Neuron (in vitro differentiated cells): ENCODE results near the genes NFKB1, SLC9B1, TACR3 and CXXC4.

DNA sequence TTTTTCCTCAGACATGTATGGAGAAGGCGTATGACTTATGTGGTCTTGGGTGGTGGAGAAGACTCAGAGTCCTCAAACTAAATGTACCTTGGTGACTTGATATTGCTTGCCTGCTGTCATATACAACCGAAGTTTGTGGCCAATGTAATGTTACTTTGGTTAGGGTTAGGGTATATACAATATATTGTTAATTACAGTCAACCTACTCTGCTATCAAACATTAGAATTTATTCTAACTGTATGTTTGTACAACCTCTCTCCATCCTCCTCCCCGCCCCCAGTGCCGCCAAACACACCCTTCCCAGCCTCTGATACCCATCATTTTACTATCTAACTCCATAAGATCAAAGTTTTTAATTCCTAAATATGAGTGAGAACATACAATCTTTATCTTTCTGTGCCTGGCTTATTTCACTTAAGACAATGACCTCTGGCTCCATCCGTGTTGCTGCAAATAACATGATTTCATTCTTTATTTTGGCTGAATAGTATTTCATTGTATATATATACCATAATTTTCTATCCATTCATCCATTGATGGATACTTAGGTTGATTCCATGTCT lies 26.7 kb upstream of the DDIT4L start:
- PRO-cap = no peak

DNA sequence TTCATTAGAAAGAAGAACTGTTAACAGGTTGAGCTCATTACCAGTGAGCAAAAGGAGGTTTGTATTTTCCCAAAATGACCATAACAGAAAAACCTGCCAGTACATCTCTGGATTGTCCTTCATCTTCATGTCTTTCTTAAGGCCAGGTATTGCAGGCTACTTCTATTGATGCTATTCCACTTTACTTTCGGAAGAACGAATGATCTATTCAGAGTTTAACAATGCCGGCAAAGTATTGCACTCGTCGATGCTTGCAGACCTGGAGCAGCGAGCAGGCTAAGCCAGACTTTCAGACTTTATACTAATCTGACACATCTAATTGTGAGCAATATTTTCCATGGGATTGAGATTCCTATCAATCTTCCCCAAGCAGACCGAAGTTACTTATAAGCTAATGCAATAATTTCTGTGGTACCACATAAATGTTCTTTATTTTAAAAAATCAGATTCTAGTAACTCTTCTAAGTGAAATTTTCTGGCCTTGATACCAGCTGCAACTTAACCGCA lies 1.6 kb downstream of the EMCN start:
- PRO-cap = no peak

GRCh38 chr4:101287205-101287872 lies 60.0 kb downstream of the PPP3CA start:
- PRO-cap = no peak

GRCh38 chr4:101290308-101290905 lies 56.9 kb downstream of the PPP3CA start:
- PRO-cap = no peak

DNA sequence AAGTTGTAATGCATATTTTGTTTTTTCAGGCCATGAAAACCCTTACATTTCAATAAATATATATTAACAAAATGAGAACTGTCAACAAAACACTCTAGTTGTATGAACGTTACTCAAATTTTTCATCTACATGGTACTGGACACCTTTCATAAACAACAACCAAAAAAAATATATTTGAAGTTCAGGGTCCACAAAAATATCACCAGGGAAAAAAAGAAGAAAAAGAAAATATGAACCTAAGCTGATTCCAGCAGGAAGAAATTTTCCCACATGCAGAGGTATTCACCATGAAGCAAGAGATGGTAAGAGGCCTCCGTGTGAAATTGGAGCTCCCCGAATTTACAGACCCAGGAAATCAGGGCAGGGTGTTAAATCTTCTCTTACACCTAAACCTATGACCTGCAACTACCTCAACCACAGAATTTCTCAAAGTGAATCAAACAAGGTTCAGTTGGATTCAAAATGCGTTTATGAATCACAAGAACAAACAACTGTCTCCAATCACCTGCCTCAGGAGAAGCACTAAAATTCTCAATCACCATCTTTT lies 19.5 kb downstream of the PPP3CA start:
- PRO-cap = no peak

- PRO-cap = no peak
Observed at GRCh38 chr4:101651755-101652219, 138.7 kb upstream of the BANK1 start.

GRCh38 chr4:102500735-102501466 lies at the start of gene NFKB1:
Gene NFKB1, plus strand, starts transcription at chr4:102501359.
- PRO-cap = bidirectional peak, plus-strand start at chr4:102500955, minus-strand start at chr4:102501000; bidirectional peak, plus-strand start at chr4:102501082, minus-strand start at chr4:102501109

- PRO-cap = no peak
Observed at GRCh38 chr4:102597317-102597789, 96.2 kb downstream of the NFKB1 start.

DNA sequence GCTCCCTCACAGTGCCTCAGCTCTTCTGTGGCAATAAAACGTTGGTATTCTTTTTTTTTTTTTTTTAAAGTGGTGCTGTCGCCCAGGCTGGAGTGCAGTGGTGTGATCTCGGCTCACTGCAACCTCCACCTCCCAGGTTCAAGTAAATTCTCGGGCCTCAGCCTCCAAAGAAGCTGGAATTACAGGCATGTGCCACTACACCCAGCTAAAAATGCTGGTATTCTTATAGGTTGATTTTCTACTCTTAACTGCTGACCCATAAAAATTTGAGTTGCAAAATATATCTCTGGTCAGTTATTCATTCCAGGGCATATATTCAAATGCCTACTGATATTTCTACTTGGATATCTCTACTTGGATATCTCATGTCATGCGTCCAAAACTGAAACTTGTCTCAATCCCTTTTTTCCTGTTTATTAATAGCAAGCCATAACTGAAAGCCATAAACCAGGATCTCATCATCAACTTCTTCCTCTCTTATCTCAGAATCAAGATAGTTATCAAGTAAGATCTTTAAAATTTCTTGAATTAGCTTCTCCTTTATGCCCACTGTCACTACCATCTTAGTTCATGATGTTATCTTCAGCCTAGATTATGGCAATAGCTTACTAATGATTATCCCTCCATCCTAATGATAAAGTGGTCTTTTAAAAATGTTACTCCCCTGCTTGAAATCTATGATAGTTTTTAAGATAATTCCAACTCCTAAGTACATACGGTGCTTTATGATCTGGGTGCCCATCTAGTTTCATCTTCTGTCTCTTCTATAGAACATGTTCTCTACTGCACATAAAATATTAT lies 21.7 kb downstream of the UBE2D3 start:
- PRO-cap = no peak

GRCh38 chr4:102817485-102817965 lies 9.8 kb downstream of the UBE2D3 start:
- PRO-cap = no peak

GRCh38 chr4:103019355-103020303 lies at the start of gene SLC9B1:
Gene SLC9B1, minus strand, starts transcription at chr4:103019705.
- PRO-cap = bidirectional peak, plus-strand start at chr4:103019776, minus-strand start at chr4:103019705

DNA sequence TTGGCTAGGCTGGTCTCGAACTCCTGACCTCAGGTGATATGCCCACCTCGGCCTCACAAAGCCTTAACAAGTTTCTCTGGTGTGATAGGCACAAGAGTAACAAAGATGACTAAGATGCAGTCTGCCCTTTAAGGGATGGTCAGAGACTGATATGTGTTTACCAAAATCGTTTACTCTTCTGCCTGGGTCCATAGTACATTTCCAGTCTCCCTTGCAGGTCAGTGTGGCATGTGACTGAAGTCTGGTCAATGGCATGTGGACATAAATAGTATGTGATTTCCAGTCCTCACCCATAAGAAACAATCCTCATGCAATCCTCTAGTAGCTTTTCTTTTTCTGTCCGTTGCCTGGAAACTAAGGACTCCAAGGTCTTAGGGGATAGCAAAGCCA lies 1.2 kb downstream of the SLC9B2 start:
- PRO-cap = no peak

DNA sequence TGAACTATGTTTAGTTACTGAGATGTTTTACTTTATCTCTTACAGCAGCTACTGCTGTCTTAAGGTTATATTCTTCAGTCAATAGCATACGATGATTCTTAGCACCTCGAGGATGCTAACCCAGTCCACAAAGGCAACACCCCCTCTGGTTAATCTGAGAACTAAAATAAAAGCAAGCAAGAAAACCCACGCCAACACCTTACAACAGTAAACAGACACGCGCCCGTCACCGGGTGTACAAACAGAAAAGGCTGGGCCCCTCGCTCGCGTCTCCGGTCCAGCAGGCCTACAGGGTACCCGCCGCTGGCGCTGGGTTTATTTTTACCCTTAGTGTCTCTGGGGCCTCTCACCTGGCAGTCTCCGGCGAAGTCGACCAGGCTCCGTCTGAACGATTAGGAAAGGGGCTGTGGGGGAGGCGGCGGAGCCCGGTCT lies 711 bp downstream of the SLC9B2 start:
- PRO-cap = unidirectional peak, plus-strand start at position 263 of the sequence; unidirectional peak, plus-strand start at position 356 of the sequence

GRCh38 chr4:103718847-103720179 lies at the start of gene TACR3:
Gene TACR3, minus strand, starts transcription at chr4:103719985.
- PRO-cap = bidirectional peak, plus-strand start at chr4:103719932, minus-strand start at chr4:103719794; unidirectional peak, minus-strand start at chr4:103719985

DNA sequence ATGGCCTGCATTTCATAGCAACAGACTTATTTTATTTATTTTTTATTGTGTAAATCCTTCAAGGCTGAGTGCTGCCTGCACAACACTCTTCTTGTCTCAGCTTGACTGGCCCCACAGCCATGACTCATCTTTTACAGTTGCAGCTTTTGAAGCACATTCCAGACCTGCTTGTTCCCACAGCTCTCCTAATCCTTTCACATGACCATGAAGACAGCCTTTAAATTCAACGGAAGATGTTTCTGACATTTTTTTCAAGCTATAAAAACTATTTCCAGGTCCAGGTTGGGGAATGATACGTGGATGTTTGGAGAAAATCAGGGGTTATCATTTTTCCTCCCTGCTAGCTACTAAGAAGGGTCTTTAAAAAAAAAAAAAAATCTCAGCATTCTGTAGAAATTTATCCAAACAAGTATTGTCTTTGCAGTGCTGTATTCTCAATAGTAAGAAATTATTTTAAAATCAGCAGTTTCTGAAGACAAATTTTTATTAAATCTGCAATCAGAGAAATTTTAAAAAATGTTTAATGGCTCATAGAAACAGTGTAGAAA lies 277.0 kb upstream of the TACR3 start:
- PRO-cap = unidirectional peak, minus-strand start at position 107 of the sequence

DNA sequence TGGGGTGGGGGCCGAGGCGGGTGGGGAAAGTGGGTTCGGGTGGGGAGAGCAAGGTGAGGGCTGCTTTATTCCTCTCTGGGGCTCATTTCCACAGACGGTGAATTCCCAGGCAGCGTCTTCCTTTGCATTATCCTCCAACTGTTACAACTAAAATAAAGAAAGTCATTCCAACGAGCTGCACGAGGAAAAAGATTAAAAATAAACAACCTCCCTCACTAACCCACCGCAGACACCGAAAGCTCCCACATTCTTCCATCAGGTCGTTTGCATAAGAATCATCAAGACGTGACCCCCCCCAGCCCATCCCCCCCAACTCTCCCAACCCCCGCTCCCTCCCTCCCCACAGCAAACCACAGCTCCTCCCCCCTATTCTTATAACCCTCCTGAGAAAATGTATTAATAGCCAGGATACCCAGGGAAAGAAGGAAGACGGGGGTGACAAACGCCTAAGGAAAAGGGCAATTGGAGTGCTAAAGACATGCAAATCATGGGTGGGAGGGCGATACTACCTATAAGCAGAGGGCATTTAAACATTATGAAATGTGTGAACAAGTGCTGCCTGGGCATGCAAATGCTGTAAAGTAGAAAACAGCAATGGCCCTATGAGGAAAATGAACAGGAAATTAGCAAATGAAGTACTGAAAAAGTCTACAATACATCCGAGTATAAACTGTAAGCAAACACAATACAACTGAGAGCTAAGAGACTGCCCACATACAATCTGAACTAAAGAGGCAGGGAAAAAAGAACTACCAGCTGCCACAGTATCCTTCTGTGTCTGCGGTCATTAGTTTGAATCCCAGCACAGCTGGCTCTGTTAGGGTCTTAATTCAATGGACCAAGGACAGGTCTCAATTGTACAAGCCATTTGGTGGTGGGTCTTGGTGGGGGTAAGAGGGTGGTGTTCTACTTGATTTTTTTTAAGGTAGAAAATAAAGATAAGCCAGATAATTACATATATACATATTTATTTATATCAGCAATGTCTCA lies 2.5 kb downstream of the CXXC4 start:
- PRO-cap = bidirectional peak, plus-strand start at position 868 of the sequence, minus-strand start at position 780 of the sequence

- PRO-cap = bidirectional peak, plus-strand start at chr4:104494795, minus-strand start at chr4:104494892
Observed at GRCh38 chr4:104494663-104495913, at the start of gene CXXC4. Gene CXXC4, minus strand, starts transcription at chr4:104494894.

DNA sequence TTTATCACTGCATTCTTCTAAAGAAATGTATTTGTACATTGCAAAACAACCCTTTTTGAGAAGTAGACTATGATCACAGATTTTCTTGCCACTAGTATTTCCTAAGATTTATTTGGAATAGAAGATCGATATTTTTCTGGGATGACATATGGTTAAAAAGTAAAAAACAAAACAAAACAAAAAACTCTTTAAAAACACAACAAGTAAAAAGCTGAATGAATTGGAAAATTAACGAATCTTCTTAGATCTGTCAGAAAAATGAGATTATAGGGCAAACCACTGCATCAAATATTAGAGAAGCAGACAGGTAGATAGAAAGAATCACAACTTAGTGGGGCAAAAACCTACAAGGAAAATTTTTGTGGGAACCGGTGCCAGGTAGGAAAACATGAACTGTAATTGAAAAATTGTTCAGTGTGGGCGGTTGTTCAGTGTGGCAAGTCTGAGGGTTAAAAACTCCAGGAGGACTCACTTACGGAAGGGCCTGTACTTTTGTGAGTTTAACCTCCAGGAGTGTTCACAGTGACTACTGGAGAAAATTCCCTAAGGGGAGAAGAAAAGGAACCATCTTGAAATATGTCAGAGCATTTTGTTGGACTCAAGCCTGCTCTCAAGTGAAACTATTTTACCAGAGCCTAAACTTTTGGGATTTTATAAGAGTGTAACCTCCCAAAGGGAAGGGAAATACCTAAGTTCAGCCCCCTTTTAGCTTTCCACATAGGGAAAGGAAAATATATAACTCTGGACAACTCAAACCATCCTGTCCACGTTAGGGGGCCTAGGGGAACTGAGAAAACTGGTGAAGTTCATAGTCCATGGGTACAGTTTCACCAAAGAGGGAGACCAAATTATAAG lies 27.8 kb downstream of the TET2 start:
- PRO-cap = no peak

- PRO-cap = no peak
Observed at GRCh38 chr4:105188270-105188500, 41.5 kb downstream of the TET2 start.

- PRO-cap = no peak
Observed at GRCh38 chr4:105352825-105353153, 121.1 kb downstream of the PPA2 start.